NB4 (cell line): ENCODE results near the genes PPP1R3A and MET.

GRCh38 chr7:111399908-111400801 lies 162.1 kb downstream of the IMMP2L start:
- RRBS = no CpG with 5 or more reads among the region's 5 CpGs

DNA sequence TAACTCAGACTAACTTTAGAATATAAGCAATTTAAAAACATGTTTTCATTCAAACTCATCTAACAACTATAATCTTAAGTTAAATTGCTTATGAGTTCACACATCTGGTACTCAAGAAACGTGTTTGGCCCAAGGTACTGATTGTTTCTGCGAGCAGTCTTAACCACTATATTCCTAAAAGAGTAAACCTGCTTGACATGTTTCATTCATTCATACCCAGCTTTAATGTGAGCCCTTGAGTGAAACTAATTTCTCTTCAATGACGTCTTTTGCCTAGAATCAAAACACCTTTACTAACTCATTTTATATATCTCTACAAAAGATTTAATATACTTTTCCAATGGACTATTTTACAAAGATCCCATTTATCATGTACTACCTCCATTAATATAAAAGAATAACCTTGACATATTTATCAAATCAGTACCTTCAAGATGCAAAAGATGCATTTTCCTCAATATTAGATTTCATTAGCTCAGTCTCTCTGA lies 38.6 kb downstream of the IMMP2L start:
- RRBS = no CpG with 5 or more reads among the region's 3 CpGs

GRCh38 chr7:111817951-111818536 lies 255.8 kb upstream of the IMMP2L start:
- RRBS = no CpG with 5 or more reads among the region's 2 CpGs

DNA sequence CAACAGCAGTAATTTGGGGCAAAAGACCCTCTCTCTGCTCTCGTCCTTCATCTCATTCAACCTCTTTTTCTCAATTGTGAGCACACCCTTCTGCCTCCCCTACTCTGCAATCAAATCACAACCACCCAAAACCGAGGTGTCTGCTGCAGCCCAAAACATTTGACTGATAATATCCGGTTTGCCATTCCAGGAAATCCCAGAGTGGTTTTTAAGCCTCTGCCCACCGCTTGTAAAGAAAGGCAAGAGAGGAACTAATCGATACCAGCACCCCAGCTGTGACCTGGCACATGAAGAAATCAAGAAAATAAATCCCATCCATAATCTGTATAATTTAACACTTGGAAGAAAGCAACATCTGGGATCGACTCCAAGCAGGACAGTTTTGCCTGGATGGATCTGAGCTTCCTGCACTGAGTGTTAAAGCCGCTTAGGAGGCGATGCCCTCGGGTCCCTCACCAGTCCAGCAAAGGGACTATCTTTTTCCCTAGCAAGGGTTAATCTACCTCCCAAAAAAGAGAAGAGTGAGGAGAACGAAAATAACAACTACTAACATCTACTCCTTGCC lies 2.1 kb downstream of the DOCK4 start:
- RRBS = no CpG with 5 or more reads among the region's 10 CpGs

GRCh38 chr7:113118733-113119302 lies 464 bp upstream of the SMIM30 start:
- RRBS = no CpG with 5 or more reads among the region's 12 CpGs

GRCh38 chr7:113331308-113331799 lies 213.0 kb upstream of the SMIM30 start:
- RRBS = no CpG with 5 or more reads among the region's 10 CpGs

DNA sequence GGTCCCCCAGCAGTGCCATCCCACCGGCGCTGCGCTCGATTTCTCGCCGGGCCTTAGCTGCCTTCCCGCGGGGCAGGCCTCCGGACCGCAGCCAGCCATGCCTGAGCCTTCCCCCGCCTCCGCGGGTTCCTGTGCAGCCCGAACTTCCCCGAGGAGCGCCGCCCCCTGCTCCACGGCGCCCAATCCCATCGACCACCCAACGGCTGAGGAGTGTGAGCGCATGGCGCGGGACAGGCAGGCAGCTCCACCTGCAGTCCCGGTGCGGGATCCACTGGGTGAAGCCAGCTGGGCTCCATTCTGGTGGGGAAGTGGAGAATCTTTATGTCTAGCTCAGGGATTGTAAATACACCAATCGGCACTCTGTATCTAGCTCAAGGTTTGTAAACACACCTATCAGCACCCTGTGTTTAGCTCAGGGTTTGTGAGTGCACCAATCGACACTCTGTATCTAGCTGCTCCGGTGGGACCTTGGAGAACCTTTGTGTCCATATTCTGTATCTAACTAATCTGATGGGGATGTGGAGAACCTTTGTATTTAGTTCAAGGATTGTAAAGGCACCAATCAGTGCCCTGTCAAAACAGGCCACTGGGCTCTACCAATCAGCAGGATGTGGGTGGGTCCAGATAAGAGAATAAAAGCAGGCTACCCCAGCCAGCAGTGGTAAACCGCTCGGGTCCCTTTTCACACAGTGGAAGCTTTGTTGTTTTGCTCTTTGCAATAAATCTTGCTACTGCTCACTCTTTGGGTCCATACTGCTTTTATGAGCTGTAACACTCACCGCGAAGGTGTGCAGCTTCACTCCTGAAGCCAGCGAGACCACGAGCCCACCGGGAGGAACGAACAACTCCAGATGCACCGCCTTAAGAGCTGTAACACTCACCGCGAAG lies 325.1 kb downstream of the PPP1R3A start:
- RRBS = no CpG with 5 or more reads among the region's 40 CpGs

DNA sequence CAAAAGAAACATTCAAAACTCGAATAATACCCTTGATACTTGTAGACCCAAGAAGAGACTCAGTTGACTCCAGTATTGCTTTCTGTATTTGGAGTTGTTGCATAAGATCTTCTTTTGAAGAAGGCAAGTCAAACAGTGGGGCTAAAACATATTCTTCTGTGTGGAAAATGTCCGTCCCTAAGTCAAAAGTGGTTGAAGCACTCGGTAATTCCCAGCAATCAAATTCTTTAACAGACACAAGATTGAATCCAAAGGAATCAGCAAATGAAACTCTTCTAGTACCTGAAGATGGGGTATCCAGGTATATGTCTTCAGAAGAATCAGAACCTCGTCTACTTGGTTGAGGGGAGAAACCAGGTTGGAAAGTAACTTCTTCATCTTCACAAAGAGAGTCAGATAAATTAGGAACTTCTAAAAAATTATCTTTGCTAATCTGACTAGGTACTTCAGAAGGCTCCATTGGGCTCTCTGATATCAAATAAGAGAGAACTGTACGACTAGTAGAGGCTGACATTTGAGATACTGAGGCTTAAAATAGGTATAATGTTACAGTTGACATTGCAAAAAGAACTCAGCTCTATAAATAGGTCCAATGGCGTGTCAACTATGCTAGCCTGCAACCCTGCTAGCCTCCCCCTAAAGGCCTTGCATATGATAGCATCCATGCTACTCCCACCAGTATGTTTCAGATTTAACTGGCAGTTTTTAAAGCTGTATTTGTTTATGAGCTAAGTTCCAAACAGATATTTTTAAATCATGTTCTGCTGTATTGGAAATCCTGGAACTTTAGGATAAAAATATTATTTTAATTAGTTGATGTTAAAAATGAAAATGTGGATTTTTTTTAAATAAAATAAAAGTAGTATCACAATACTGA lies at the start of gene PPP1R3A:
Gene PPP1R3A (minus strand): TSS at position 473 of the 877 bp plus-strand sequence.
- RRBS = no CpG with 5 or more reads among the region's 6 CpGs

DNA sequence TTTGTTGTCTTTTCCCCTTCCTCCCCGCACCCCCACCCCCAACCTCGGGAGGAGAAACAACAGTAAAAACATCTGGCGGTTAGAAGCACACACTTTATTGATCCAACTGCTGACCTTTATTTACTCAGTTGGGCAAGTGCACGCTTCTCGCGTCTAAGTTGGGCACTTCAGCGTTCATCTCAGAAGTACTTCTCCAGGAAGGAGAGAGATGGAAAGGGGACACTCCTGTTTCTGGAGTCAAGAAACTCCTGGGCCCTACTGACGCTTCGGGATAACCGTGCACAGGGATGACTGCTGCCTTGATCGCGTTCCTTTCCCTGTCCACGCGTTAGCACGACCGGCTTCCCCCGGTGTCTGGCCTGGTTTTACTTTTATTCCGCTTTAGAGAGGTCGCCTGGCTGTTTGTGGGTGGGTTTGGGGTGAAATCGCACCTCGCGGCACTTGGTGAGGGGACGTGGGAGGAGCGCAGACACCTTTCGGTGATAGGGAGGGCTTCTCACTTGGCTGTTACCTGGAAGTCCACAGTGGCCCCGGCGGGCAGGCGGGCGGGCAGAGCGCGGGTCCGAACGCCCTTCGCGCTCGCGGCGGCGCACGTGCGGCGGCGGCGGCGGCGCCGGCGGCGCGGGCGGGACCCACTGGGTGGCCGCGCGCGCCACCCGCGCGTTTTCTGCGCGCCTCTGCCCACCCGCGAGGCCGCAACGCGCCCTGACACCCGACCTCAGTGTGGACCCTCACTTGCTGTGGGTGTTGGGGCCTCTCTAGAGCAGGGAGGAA lies 168.4 kb upstream of the PPP1R3A start:
- RRBS = 74% methylated on average over 19 of the region's 66 CpGs

DNA sequence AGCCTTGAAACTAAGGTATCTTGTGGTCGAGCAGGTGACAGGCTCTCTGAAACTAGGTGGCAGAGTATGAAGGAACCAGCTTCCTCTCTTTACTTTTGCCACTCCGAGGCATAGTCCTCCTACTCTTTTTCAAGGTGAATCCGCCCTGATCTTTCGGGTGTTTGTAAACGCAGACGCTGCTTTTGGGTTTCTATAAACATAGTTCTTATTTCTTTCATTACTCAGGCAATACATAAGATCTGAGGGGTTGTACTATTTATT lies 9.9 kb downstream of the MDFIC start:
- RRBS = no CpG with 5 or more reads among the region's 6 CpGs

- RRBS = no CpG with 5 or more reads among the region's 1 CpG
Observed at GRCh38 chr7:114988144-114988503, 66.2 kb downstream of the MDFIC start.

DNA sequence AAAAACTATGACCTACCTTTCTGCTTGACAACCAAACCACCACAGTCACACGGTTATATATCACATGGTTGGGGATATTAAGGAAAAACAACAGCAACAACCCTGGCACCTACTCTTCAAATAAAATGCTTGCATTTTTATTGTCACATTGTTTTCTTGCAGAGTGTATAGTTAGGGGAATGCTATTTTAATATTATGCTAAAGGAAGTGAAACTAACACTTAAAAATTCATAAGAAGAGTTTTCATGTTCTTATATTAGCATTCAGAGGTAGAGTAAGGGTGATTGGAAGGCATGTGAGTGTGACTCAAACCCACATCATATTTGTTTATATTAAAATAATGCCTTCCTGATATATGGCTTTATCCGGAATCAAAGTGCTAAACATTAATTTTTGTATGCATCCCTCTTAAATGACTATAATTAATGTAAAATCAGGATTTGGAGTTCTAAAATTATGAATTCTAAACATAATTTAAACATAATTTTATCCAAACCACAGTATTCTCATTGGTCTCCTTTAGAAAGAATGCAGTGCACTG lies 59.7 kb upstream of the TES start:
- RRBS = no CpG with 5 or more reads among the region's 2 CpGs

DNA sequence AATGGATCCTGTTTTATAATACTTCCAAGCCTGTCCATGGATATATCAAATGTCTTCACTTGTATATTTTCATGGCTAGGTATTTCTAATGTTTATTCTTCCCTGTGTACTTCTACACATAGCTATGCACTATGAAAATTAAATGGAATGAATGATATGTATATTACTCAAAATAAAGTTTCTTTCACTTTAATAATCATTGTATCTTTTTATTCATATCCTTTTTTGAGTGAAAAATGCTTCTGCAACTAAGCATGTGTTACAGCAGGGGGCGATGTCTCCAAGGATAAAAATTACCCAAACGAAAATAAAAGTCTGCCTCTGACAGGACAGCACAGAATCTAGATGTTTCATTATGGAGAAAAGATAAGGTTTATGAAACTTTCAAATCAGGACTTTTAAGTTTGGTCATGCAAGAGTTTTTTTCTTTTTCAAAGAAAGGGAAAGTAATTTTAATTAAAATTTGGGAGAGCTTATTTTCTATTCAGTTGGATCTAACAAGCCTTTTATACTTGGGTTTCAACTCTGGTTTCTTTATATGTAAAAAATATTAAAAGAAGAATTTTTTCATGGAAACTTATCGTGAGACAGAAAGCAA lies 48.4 kb downstream of the TES start:
- RRBS = no CpG with 5 or more reads among the region's 3 CpGs

GRCh38 chr7:116315192-116315829 lies 105.0 kb downstream of the TES start:
- RRBS = no CpG with 5 or more reads among the region's 8 CpGs

DNA sequence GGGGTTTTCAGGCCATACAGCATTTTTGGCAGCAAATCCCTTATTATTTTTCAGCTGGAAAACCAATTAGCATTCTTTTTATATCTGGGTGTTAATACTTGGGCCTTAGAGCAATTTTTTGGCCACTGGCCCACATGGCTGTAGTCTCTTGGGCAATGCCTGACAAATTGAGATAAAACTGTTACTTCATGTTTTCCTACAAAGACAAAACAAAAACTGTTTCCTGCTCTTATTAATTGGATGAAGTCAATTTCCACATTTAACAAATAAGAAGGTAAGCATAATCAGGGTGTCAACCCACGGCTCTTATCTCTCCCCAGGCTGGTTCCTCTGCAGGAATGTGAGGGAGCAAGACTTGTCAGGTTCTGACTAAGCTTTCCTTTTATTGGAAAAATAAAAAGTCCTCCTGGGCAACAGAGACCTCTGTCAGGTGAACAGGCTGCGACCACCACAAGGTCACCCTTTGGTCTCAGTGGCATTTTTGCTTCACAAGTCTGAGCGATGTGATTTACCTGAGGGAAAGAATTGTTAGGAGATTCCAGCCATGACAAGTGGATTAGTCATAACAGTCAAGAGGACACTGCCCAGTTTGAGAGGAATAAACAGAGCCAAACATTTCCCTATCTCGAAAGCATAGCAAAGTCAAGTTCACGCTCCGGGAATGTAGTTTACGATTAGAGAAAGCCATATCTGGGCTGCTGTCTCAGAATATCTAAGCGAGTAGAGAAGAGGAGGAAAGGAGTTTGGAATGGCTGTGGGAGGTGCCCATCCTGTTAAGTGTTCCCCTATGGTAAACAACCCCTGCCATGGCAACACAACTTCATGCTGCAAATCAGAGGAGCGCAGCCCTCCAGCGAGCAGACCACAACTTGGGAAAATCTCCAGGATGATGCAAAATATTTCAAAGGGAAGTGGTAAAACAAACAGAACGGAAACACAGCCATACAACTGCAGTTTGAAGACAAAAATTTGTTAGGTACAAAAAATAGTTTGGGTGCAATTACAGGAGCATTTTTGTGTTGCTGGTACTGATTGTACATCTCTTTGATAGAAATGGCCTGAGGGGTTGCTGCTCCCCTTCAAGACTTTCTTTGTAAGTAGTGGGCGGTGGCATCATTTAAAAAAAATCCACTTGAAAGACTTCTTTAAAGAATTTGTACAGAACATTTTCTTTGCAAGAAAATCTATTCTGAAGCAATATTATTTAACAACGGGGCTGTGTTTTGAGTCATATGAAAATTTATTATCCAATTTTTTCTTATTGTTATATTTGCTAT lies 144.6 kb downstream of the TES start:
- RRBS = no CpG with 5 or more reads among the region's 13 CpGs

DNA sequence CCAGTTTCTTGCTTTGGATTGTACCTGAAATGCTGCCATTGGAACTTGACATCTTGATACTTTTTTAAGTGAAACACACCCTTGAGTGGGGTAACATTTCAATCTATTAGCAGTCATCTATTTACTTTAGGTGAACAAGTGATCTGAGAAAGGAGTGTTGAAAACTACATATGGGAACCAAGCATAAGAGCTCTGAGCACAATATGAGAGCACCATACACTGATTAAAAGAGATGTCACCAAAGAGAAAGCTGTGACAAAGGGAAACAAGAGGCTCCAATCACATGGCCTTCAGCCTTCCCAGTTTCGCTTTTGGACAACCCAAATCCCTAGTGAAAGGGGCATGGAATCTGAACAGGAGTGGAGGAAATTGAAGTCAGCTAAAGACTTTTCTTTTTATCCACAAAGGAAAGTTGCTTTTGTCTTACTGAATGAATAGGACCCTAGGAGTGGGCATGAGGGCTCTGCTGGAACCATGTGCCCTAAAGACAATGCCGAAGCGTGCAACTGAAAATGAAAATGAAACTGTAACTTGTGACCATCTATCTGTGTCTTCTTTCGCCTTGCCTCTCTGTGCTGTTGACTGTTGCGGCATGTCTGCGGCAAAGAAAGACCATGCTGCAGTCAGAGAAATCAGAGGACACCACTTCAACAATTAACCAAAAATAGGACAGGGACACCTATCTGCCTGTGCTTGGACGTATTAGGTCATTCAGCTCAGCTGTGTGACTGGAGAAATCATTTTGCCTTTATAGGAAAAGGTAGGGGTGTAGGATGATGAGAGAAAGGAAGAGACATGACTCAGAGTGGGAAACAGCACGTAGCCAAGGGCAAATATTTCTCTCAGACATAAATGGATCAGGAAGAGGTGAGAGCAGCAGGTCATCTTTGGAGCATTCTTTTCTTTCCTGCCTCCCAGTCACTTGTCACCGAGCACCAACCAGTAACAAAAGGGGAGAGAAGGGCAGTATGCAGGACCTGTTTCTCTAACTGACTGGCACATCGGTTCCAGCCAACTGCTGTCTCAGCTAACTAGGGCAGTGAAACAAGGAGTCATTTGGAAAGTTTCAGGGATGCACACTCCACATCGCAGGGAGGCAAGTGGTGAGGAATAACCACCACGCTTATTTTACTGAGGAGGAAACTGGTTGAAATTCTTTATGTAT lies 12.2 kb downstream of the CAV2 start:
- RRBS = no CpG with 5 or more reads among the region's 12 CpGs

GRCh38 chr7:116672132-116673032 lies at the start of gene MET:
Gene MET (plus strand): TSS chr7:116672196.
- RRBS = 35% methylated on average over 7 of the region's 74 CpGs

GRCh38 chr7:116843381-116843805 lies 19.0 kb upstream of the CAPZA2 start:
- RRBS = no CpG with 5 or more reads among the region's 4 CpGs

DNA sequence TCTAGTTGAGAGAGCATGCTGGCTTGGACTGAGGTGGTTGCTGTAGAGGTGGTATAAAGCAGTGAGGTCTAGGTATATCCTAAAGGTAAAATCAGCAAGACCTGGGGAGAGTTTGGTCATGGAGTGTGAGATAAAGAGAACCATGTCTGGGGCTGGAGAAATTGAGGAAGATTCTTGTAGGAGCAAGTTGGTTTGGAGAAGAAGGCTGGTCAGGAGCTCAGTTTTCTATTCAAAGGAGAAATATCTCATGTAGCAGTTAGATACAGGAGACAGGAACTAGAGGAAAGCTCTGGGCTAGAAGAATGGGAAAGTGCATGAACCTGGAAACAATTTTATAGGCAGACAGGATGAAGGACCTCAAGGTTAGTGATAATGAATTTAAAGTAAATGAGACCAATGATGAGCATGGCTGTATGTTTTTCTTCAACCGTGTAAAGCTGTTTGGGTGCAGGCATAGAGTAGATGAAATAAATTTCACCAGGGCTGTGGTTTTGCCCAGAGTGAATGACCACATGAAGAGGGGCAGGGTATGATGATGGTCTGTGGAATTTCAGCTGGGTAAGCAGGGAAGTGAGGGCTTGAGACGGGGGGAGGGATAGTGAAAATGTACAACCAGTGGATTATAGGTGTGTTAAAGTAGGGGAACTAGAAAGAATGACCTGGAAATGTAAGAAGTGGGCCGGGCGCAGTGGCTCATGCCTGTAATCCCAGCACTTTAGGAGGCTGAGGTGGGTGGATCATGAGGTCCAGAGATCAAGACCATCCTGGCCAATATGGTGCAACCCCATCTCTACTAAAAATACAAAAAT lies 32.7 kb upstream of the ST7 start:
- RRBS = no CpG with 5 or more reads among the region's 4 CpGs

DNA sequence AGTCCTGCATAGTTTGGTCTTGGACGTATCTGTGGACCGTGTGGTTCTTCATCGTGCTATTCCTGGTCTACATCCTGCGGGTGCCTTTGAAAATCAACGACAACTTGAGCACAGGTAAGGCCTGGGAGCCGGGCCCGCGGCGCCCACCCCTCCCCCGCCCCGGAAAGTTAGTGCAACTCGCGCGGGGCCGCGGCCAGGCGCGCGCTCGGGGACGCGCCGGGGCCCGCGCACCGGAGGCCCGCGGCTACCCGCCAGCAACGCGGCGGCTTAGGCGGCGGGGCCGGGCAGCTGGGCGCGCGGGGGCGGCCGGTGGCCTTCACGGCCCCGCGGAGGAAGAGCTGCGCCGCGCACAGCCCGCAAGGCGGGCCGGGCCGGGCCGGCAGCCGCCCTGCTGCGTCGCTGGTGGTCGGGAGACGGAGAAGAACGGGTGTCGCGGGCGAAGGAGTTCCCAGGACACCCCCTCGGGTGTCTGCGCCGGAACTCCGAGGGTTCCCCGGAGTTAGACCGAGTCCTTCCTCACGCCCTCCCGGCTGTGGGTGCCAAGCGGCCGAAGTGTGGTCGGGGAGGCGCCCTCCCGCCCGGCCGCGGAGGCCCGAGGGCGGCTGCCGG lies 381 bp downstream of the ST7 start:
- RRBS = under 1% methylated on average over 48 of the region's 79 CpGs